Umbilical cord (tissue), 2 donors: Measurements from ENCODE around the genes SQSTM1 and OR2Y1.

GRCh38 chr5:179475138-179475856, 75.1 kb upstream of the RUFY1 start:
- RAMPAGE, long total RNA, result no peak

GRCh38 chr5:179550707-179551507, 553 bp downstream of the RUFY1 start:
- RAMPAGE, long total RNA, result no peak

DNA sequence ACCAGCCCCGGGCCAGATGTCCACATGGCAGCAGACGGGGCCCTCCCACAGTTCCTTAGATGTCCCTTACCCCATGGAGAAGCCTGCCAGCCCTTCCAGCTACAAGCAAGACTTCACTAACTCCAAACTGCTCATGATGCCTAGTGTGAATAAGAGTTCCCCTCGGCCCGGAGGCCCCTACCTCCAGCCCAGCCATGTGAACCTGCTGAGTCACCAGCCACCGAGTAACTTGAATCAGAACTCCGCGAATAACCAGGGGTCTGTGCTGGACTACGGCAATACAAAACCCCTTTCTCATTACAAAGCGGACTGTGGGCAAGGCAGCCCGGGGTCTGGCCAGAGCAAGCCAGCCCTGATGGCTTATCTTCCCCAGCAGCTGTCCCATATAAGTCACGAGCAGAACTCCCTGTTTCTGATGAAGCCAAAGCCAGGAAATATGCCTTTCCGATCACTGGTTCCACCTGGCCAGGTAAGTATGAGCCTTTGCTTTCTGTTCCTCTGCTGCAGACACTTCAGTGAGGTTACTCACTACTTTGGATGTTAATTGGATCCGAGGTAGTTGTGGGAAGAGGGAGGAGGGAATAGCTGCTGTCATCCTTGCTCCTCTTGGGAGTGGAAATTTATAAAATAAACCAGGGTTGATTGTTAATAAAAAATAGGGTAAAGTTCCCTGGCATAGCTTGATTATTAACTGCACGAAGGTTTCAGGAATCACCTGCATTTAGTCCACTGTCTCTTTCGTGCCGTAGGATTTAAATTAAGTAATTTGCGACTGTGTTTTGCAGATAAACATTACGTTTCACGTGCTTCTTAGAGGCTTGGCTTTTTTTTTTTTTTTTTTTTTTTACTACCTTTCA, 27.3 kb upstream of the LTC4S start:
- RAMPAGE, long total RNA, result no peak

DNA sequence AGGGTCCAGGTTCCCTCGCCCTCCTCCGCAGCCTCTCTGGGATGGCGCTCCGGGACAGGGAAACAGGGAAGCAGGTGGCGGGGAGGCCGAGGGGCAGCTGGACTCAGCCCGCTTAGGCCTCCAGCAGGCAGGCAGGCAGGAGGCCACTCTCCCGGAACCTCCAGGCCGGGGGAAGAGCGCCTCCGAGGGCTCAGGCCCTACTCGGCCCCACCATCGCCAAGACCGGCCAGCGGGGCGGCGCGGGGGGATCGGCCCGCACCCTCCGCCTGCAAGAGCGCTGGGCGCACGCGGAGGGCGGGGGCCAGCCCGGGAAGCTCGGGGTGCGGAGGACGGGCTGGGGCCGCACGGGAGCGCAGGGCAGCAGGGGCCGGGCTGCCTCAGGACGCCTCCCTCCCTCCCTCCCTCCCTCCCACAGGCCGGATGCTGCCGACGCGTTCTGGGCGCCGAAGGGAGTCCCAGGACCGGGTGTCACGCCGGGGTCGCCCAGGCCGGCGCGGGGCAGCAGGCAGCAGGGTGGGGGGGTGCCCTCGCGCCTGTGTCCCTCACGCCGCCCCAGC, 996 bp downstream of the MGAT4B start:
- RAMPAGE, long total RNA, result no peak

- RAMPAGE, long total RNA, result no peak
Measured at GRCh38 chr5:179820023-179820125, 831 bp upstream of the SQSTM1 start.

- RAMPAGE, long total RNA, result no peak
Measured at GRCh38 chr5:179820845-179821428, at the start of gene SQSTM1. Gene SQSTM1 (plus strand): TSS chr5:179820905.

GRCh38 chr5:179828629-179829831, 8.3 kb downstream of the SQSTM1 start:
- RAMPAGE, long total RNA, result no peak

DNA sequence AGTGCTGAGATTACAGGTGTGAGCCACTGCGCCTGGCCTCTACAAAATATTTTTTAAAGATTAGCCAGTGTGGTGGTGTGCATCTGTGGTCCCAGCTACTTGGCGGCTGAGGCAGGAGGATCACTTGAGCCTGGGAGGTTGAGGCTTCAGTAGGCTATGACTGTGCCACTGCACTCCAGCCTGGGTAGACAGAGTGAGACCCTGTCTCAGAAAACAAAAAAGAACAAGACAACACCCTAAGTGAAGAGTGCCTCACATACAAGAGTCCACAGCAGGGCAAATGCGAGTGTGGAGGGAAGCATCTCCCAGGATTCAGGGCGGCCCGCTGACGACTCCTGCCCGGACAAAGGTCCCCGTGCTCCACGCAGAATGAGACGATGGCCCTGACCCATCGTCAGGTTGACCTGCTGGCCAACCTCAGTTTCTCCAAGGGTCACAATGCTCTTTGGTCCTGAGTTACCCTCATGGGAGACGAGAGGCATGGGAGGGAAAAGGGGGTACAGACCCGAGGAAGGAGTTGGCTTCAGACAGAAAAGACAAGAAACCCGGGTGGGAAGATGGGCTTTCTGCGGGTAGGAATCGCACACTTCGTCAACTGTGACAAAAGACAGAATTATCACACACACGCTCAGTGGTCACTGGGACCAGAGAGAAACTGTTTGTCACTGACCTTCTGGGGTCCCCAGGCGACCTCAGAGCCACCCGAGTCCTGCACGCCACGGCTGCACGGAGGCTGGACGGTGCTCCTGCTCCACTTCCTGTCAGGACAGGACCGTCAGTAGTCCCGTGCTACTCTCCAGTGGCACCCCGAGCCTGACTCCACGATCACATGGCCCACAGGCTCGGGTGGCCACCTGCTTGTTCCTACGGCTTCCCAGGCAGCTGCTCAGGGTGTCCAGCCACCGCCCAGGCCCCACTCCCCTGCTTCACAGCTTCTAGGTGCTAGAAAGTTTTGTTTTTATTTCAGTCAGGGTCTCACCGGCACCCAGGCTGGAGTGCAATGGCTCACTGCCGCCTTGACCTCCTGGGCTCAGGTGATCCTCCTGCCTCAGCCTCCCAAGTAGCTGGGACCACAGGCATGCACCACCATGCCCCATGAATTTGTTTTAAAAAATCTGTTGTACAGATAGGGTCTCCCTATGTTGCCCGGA, 18.0 kb downstream of the MRNIP start:
- RAMPAGE, long total RNA, result no peak

- RAMPAGE, long total RNA, result no peak
Measured at GRCh38 chr5:179956306-179957004, 48.8 kb upstream of the TBC1D9B start.

- RAMPAGE, long total RNA, result no peak
Measured at GRCh38 chr5:180028387-180028876, 43.1 kb downstream of the RNF130 start.

DNA sequence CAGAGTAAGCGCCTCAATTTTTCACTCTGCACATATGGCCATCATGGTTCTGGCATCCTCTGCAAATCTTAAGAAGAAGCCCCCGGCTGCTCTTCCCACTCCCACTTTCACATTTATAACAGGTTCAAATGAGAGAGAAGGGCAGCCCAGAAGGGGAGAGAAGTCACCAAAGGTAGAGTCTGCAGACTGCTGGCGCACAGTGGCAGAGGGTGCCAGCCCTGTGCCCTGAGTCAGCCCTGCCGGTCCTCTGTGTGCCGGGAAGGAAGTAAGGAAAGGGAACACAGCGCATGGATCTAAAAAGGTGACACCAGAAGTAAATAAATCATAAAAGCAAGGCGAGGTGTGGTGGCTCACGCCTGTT, 30.1 kb downstream of the RNF130 start:
- RAMPAGE, long total RNA, result no peak

- RAMPAGE, long total RNA, result no peak
Measured at GRCh38 chr5:180069690-180070538, 1.6 kb downstream of the RNF130 start.

GRCh38 chr5:180093655-180094113, 22.1 kb upstream of the RNF130 start:
- RAMPAGE, long total RNA, result no peak

DNA sequence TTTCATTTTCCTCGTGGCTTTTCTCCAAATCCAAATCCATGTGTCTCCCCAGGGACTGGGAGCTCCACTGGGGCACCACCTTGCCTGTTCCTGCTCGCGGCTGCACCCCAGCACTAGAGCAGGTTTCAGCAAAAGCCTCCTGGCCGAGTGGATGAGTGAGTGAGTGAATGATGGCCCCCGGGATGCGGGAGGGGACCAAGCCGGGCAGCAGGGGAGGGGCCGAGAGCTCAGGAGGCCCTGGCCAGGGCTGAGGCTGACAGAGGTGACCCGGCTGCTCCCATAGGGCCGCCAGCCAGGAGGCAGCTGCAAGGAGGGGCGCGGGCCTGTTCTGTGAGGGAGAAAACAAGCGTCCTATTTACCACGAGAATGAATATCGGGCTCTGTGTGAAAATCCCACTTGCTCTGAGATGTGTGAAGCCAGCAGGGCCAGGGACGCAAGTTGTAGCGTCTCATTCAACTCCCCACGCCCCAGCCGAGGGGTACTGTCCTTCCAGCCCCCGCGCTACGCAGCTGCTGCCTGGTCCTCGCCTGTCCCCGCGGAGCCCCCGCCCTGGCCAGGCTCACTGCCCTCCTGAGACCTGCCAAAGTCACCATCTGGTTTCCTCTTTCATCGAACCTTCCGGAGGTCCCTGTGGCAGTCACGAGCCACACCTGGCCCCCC, 38.9 kb downstream of the RASGEF1C start:
- RAMPAGE, long total RNA, result no peak

DNA sequence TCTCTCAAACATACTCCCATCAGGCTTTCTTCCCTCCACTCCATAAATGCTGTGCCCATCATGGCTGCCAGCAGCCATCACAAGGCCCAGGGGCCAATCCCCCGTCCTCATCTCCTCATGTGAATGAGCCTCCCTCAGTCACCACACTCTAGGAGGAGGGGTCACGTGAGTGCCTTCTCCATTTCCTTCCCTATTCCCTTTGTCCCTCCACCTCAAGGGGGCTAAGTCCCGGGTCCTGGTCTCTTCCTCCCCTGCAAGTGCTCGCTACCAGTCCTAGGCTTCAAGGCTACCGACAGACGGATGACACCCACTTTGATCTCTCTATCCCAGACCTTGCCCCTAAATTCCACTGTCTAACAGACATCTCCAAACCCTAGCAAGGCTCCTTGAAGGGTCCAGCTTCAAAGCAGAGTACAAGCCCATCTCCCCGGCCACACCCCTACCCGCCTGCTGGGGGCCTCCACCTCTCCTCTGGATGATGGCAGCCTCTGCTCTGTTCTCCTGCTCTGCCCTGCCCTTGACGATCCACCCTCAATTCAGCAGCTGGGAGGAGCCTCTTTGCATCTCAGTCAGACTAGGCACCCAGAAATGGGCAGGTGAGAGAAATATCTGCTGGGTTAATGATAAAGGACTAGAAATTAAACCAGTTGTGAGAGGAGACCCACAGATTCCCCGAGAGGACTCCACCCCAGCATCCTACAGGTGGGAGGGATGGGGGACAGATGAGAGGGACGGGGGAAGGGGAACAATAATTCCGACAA, 36.0 kb upstream of the RASGEF1C start:
- RAMPAGE, long total RNA, result no peak

DNA sequence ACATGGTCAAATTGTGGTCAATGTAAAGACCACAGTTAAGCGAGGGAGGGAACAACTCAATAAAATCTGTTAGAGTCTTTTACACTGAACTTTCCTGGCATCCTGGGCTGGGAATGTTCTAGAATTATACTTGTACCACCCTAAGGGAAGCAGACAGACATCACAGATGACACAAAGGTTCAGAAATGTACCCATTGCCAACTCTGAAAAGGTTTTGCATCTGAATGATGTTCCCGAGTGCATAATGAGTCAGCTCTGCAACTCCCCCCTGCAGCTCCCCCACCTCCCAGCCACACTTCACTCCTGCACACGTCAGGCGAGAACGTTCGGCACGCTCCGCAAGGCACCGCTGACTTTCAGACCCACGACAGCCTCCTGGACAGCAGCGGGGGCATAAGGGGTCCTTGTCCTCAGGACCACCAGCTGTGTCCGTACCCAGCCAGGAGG, 10.1 kb downstream of the GFPT2 start:
- RAMPAGE, long total RNA, result no peak

- RAMPAGE, long total RNA, result no peak
Measured at GRCh38 chr5:180441401-180441924, 52.7 kb upstream of the CNOT6 start.

GRCh38 chr5:180618512-180619483, 27.5 kb upstream of the SCGB3A1 start:
- RAMPAGE, long total RNA, result no peak

- RAMPAGE, long total RNA, result no peak
Measured at GRCh38 chr5:180739879-180740412, at the start of gene OR2Y1. Gene OR2Y1 (minus strand): TSS chr5:180740058.

DNA sequence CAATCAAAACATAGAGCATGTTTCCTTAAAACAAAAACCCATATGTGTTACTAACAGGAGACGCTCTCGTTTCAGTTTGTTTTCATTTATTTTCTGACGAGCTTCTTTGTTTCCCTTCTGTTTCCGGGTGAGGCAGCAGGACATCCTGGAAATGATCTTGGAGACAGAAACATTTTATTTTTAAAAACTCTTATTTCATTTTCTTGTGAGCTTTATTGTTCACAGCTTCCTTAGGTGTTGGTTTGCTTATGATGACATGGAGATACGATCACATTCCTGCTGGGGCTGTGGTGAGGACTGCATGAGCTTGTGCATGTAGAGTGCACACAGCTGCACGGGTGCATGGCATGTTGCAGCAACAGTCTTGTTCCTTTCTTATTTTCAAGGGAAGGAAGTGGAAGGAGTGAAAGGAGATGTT, 1.1 kb downstream of the BTNL8 start:
- RAMPAGE, long total RNA, result no peak